Bile duct (tissue), 1 donor: ENCODE measurements around a stretch of chr1.

GRCh38 chr1:58596782-58597678 lies 20.0 kb upstream of the TACSTD2 start:
- PRO-cap, result no peak

- PRO-cap, result no peak
Observed at GRCh38 chr1:58690031-58690588, 9.8 kb downstream of the MYSM1 start.

GRCh38 chr1:58763025-58763707 lies 20.7 kb downstream of the JUN start:
- PRO-cap, result no peak

GRCh38 chr1:58781549-58782597 lies 2.0 kb downstream of the JUN start:
- PRO-cap, result bidirectional peak, plus-strand start at chr1:58781939, minus-strand start at chr1:58782073; bidirectional peak, plus-strand start at chr1:58782552, minus-strand start at chr1:58782327

- PRO-cap, result no peak
Observed at GRCh38 chr1:58955008-58955354, 171.1 kb upstream of the JUN start.

- PRO-cap, result no peak
Observed at GRCh38 chr1:59013092-59014213, 229.6 kb upstream of the JUN start.

- PRO-cap, result unidirectional peak, minus-strand start at chr1:59292697
Observed at GRCh38 chr1:59292573-59293114, 4.2 kb upstream of the FGGY start.

DNA sequence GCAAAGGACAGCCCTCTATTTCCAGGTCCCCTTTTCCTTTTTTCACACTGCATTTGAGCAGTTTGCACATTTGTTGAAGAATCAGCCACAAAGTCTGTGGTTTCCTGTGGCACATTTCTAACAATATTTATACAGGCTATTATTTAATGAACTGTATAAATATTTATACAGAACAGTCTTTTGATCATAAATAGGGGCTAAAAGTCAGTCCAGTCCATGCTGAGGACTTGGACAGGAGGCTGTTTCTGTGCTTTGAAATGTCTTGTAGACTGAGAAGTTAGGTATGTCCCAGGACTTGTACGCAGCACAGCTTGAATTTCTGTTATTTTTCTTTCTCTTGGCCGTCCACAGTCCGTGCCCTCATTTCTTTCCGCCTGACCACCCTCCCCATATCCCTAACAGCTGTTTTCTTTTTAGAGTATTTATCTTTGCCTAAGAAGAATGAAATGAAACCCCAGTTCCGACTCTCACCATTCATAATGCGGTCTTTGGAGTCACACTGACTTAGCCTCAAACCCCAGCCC lies 19.7 kb downstream of the FGGY start:
- PRO-cap, result unidirectional peak, plus-strand start at position 473 of the sequence

GRCh38 chr1:59498814-59499063 lies 201.8 kb downstream of the FGGY start:
- PRO-cap, result no peak

DNA sequence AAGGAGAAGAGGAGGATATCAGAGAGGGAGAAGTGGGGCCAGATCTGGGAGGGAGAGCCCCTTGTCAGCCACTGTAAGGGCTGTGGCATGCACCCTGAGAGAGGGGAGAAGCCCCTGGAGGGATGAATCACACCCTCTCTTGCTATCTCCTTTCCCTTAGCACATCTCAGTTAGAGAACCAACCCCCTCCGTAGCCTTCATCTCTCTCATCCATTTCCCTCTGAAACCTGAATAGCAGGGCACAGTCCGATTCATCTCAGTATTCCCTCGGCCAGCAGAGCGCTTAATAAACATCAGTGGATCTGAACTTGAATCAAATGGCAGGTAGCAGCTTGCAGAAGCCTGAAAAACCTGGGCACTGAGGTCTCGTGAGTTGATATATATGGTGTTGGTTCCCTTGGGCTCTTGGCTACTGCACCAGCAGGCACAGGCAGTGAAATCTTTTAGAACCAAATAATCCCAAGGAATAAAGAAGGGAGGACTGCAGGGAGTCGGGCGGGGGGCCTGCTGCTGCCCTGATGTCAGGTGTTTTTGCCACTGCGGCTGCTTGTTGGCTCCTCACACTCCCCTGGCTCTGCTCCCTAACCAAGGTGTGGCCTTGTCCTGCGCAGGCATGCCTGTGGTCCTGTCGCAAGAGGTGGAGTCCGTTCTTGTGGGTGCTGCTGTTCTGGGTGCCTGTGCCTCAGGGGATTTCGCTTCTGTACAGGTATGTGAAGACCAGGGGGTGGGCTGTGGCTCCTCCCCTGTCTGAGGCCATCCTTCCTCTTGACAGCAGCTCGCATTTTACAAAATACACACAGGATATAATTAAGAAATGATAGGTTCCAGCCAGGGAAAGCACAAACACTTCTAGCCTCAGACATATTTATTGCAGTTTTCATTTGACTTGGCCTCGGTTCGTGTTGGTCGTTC lies 141.1 kb upstream of the HOOK1 start:
- PRO-cap, result bidirectional peak, plus-strand start at position 641 of the sequence, minus-strand start at position 523 of the sequence

- PRO-cap, result no peak
Observed at GRCh38 chr1:59815767-59816382, 1.1 kb downstream of the HOOK1 start.

GRCh38 chr1:59862516-59863509 lies 48.1 kb downstream of the HOOK1 start:
- PRO-cap, result no peak

GRCh38 chr1:60573561-60574040 lies 500.0 kb upstream of the C1orf87 start:
- PRO-cap, result no peak

GRCh38 chr1:60855570-60855833 lies 226.9 kb upstream of the NFIA start:
- PRO-cap, result no peak

DNA sequence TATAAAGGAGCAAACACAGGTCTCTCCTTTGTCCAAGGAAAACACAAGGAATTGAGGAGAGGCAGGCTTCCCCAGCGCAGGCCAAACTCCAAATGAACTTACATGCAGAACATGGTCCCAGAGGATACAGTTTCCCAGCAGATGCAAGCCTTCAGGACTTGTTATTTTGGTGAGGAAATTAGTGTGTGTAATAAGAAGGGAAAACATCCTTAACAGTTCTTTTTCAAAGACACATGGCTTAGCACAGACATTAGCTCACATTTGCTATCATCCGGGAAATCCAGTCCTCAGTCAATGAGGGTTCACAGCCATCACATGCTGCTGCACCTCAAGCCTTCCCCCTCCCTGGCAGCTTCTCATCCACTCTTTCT lies 98.0 kb upstream of the NFIA start:
- PRO-cap, result unidirectional peak, minus-strand start at position 94 of the sequence

GRCh38 chr1:60997531-60997730 lies 84.9 kb upstream of the NFIA start:
- PRO-cap, result no peak

- PRO-cap, result no peak
Observed at GRCh38 chr1:61052632-61053478, 29.5 kb upstream of the NFIA start.

GRCh38 chr1:61054720-61055396 lies 27.5 kb upstream of the NFIA start:
- PRO-cap, result no peak

DNA sequence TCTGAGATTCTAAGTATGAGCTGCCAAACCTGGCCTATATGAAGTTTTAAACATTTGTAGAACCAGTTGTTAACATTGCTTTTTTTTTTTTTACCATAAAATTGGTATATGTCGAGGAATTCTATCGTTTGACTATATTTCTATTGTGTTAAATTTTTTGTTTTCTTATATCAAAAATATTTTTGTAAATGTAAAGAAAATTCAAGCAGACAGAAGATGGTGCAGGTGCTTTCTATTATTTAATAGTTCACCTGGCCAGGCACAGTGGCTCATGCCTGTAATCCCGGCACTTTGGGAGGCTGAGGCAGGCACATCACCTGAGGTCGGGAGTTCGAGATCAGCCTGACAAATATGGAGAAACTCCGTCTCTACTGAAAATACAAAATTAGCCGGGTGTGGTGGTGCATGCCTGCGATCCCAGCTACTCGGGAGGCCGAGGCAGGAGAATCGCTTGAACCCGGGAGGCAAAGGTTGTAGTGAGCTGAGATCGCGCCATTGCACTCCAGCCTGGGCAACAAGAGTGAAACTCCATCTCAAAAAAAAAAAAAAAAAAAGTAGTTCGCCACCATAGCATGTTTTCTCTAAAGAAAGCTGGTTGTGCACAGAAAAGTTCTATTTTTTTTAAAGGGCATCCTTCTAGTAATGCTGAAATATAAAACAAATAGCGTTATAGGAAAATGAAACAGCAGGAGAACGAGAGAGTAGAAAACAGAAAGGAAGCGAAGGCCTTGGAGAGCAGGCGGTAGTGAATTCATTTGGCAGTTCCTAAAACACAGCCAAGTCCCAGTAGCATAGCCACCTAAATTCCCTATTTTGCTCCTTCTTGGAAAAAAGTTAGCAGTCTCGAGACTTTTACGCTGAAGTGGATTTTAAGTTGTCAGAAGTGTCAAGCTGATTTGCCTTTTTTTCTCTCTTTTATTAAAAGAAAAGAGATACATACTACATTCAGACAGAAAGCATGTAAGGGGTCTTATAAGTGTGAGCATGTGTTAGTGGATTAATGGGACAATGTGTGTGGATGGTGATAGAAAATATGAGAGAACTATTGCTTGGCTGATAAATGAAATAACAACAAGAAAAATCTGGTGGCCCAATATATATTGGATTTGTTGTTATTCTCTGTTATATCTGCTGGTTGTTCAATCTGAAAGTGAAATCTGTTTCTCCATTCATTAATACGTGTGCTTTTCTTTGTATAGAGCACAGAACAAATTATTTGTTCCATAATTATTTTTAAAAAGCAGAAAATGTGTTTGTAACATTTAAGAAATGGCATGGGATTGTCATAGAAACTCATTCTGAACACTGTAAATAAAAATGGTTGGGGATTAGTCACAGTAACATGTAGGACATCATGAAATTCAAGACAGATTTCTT lies 19.0 kb downstream of the NFIA start:
- PRO-cap, result no peak

- PRO-cap, result no peak
Observed at GRCh38 chr1:61139229-61140211, 57.2 kb downstream of the NFIA start.